Hair follicle dermal papilla cell (primary cell): ENCODE measurements around the genes OXA1L and MMP14.

DNA sequence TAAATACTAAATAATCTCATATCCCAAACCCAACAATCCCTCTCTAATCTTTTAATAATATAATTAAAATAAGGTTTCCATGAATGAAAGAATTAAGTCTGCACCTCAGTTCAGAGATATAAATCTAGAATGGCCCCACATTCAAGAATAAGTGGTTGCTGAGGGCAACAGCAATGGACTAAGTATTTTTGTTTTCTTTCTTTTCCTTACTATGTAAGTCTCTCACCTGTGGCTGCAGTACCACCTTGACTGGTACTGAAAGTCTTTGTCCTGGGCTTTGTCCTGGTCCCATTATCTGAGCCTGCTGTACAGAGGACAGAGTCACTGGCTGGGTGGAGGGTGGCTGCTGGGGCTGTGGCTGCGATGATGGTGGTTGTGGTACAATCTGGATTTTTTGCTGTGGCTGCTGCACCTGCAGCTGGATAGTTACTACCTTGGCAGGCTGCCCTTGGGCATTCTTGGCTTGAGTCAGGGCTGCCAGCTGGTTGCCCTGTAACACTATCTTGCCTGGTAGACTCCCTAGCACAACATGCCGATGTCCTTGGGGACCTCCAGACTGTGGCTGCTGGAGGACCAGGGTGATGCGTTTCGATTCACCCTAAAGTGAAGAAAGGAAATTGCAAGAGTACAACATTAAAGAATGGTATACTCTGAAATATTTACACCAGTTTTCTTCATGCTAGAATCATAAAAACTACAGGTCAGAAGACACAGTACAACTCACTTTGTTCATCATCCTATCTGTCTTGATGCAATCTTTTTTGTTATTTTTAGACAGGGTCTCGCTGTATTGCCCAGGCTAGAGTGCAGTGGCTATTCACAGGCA is 27.0 kb downstream of the CHD8 start:
- CAGE, long polyA plus RNA, result no peak

- CAGE, long polyA plus RNA, result no peak
These were observed 22.6 kb downstream of the OR10G3 start for GRCh38 chr14:21557202-21557727.

- CAGE, long polyA plus RNA, result no peak
These were observed 75.8 kb upstream of the OR4E1 start for GRCh38 chr14:21749243-21749945.

DNA sequence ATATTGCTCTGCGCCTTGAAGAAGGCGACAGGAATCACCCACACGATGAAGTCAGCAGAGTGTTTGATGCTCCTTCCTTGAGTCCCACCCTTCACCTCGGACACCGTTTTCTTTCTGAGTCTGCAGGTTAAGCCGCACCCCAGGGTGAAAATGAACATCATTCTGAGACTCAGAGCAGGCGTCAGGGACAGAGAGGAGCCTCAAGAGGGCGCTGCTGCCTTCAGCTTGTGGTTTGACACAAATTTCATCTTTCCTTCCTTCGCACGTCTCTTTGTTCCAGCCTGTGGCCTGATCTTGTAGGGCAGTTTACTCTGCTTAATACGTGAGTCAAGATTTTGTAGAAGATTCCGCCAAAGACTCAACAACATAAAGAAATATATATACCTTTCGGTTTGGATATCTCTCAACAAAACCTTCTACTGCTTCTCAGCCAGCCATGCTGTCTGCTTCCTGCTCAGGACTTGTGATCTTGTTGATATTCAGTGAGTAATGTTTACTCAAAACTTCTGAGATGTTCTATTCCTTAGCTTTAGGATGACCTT is 329.2 kb upstream of the OR4E1 start:
- CAGE, long polyA plus RNA, result no peak

- CAGE, long polyA plus RNA, result no peak
These were observed 139.5 kb downstream of the DAD1 start for GRCh38 chr14:22449364-22450132.

DNA sequence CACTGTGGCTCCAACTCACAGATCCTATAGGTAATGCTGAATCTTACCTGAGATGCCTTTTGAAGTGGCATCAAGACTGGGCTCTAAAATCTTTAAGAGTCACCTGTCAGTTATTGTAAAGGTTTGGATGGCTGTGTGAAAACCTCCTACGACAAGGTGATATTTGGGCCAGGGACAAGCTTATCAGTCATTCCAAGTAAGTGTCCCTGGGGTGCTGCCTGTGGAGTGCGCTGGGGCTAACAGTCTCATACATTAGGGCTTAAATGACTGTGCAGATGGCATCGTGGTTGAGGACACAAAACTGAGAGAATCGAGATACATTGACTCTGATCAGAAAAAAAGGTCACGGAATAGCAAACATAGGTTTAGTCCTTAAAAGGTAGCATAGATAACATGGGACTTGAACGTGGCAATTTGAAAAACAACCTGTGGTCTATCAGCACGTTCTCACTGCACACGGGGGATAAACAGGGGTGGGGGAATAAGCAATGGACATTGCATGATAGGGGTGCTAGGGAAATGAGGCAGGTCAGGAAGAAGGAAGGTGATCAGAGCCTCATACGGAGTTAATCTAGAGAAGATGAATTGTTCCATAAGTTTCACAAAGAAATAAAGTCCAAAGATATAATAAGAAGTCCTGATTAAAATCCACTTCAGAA is 100.4 kb downstream of the DAD1 start:
- CAGE, long polyA plus RNA, result no peak

DNA sequence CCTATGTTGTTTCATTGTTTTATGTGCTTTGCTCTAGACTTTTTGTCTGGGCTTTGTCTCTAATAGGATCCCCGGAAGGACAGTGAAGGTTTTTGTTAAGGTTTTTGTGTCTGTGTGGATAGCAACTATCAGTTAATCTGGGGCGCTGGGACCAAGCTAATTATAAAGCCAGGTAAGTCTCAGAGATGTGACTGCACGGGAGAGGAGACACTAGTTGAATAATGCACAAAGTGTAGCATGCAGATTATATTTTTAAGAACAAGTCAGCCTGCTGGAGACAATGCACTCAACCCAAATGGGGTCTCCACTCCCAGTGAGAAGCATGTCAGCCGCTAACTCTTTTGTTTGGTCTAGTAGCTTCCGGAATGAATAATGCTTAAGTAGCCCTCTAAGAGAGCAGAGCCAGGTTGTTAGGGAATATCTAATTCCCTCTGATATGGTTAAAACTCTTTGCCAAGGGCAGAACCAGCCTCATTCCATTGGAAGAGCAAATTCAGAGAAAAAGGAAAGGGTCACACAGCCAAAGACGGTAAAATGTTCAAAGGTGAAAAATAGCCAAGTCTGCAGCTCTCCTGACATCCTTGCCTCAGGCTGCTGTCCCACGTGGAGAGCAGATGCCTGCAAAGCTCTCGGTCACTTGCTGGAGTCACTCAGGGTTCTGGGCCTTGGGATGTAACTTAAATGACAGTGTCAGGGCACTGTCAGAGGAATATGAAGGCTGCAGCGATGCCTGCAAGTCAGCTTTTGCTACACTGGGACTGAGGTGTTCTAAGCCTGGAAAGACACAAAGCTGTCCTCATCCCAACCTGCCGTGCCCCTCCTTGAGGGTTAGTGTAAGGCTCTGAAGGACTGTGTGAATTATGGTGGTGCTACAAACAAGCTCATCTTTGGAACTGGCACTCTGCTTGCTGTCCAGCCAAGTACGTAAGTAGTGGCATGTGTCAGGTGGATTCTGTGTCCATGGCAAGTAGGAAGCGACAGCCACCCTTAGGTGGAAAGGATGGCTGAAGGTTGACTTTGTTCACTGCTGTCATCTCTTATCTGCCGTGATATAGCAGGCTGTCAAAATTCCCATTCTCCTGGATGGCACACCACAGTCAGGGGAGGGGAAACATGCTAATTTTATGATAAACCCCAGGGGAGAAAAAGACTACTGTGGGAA is 80.2 kb downstream of the DAD1 start:
- CAGE, long polyA plus RNA, result no peak

GRCh38 chr14:22512194-22512929 is 76.7 kb downstream of the DAD1 start:
- CAGE, long polyA plus RNA, result no peak

GRCh38 chr14:22553882-22554081 is 35.2 kb downstream of the DAD1 start:
- CAGE, long polyA plus RNA, result no peak

DNA sequence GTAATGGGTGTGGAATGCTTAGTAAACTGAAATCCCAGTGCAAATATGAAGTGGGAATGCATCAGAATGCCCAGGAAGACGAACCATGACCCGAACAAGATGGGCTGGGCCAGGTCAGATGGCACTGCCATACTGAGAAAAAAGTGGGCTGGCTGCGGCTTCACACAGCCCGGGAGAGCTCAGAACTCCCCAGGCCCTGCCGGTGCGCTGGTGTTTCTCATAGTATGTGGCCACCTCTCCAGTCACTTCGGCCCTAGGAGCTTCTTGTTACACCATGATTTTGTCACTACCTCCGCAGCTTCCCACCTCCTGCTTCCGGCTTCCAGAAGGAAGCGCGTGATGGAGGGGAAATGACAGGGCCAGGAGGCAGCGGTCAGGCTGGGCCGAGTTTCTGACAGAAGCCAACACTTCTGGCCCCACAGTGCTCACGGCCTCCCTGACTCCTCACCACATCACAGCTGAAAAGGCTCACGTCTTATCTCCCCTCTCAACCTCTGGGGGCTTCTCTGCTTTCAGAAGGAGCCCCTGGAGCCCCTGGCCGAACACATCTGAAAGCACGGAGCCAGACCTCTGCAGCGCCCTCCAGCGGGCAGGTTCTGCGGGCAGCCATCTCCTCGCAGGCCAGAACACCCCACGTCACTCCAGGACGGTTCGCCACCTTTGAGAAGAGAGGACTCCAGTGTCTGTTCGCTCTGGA is 30.7 kb downstream of the DAD1 start:
- CAGE, long polyA plus RNA, result no peak

DNA sequence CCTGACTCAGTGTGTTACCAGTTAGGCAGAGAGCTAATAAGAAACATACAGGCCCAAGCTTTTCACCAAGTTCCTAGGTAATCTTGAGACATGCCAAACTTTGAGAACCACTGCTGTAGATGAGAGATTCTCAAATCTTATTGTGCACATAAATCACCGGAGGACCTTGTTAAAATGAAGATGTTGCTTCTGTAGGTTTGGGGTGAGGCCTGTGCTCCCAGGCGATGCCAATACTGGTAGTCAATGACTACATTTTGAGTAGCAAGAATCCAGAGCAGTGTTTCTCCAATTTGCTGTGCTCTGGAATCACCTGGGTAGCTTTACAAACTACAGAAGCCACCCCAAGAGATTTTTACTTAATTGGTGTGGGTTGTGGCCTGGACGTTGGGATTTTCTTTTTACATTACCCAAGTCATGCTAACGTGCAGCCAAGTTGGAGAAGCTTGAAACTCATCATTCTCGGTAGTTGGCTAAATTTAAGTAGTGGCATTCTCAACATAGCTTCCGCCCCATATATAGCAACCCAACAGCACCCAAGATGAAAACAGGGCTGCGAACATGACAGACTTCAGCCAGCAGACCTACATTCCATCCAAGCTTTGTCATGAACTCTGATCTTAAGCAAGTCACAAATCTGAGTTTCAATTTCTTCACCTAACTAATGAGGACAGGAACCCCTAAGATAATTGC is 25.1 kb downstream of the DAD1 start:
- CAGE, long polyA plus RNA, result no peak

- CAGE, long polyA plus RNA, result no peak
These were observed 16.1 kb downstream of the ABHD4 start for GRCh38 chr14:22614094-22614609.

DNA sequence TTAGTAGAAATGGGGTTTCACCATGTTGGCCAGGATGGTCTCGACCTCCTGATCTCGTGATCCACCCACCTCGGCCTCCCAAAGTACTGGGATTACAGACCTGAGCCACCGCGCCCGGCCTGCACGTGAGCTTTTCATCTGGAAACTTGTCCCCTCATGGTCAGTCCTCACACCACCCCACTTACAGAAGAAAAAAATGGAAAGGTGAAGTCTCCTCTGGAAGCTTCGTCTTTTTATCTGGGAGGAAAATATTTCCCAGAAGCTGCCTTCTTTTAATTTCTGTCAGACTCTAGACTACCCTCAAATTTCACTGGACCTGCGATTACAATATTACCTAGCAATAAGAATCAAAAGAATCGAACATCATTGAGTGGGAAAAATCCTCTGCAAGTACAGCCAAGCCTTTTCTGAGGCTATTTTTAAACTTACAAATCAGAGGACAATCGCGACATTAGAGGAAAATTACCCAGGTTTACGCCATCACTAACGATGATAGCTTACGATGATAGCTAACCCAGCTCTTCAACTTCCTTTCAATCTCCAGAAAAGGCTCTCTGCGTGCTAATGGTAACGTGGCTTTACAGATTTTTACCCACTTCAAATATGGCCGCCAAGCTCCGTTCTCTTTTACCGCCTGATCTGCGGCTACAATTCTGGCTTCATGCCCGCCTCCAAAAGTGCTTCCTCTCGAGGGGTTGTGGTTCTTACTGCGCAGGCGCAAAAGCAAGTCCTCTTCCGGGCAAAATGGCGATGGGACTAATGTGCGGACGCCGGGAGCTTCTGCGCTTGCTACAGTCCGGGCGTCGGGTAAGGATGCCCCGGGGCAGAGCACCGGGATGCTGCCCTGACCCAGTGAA is at the start of gene OXA1L:
OXA1L (plus strand) TSS at position 731 of the 857 bp plus-strand sequence.
- CAGE, long polyA plus RNA, result no peak

- CAGE, long polyA plus RNA, result no peak
These were observed 13.6 kb downstream of the OXA1L start for GRCh38 chr14:22779921-22780750.

GRCh38 chr14:22819102-22820089 is 4.2 kb upstream of the SLC7A7 start:
- CAGE, long polyA plus RNA, result no peak

GRCh38 chr14:22836083-22836780 is at the start of gene MMP14:
Gene MMP14, plus strand, starts transcription at chr14:22836585.
- CAGE, long polyA plus RNA, result no peak

GRCh38 chr14:22850904-22852005 is 14.9 kb downstream of the MMP14 start:
- CAGE, long polyA plus RNA, result no peak

DNA sequence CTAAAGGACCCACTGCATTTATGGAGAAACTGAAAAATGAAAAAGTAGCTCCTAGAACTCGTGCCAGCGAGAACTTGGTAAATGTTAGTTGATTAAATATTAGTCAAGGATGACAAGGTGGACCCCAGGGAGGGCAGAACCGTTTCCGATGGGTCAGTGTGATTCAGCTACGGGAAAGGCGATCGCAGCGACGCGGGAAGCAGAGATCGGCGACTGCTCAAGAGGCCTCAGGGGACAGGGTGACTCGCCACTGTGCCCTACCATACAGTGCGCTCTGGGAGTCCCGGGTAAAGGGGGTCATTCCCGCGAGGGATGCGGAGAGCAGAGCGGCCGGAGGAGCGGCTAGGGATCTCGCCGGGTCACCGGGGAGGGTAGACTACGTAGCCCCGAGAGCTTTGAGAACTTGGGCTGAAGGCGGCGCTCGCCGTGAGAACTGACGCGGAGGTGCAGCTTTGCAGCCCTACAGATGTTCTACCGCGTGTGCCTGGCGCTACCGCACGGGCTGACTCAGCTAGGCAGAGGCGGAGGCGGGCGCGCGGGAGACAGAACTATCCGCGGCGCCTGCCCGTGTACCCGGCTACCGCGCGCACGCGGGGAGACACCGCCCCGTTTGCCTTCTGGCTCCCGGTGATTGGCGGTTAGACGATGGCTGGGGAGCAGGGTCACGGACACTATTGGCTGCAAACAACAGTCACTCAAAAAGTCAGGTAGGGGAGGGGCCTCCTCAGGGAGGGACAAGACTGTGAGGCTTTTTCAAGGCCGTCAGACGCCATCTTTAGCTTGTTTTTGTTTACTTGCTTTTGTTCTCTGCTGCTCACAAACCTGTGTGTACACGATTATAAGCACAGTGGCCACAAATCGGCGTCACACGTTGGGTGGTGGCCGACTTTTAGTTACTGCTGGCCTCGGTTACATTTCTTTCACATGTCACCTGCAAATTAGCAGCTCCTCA is 3.1 kb downstream of the C14orf93 start:
- CAGE, long polyA plus RNA, result no peak

- CAGE, long polyA plus RNA, result no peak
These were observed 8.9 kb downstream of the PSMB5 start for GRCh38 chr14:23025477-23026536.

DNA sequence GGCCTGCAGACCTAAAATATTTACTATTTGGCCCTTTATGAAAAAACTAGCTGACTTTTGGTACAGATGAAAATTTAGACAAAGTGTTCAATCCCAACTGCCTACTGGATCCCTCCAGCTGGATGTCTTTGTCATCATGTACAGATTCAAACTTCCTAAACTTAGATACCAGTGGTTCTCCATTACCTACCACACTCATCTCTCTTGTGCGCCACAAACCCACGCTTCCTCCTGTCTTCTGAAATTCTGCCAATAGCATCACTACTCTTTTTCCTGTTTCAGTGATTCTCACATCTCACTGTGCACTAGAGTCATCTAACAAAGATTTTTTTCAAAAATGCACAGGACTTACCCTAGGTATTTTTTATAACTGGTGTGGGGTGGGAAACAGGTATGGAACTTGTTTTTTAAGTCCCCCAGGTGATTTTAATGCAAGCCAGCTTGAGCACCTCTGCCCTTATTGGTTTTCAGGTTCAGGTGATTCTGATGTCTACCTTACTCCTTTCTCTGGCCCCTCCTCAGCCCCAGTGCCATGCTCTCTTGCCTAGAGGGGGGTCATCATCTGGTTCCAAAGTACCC is 5.9 kb downstream of the PSMB5 start:
- CAGE, long polyA plus RNA, result no peak